Peritoneum (tissue), 1 donor: ENCODE measurements around a stretch of chr1.

DNA sequence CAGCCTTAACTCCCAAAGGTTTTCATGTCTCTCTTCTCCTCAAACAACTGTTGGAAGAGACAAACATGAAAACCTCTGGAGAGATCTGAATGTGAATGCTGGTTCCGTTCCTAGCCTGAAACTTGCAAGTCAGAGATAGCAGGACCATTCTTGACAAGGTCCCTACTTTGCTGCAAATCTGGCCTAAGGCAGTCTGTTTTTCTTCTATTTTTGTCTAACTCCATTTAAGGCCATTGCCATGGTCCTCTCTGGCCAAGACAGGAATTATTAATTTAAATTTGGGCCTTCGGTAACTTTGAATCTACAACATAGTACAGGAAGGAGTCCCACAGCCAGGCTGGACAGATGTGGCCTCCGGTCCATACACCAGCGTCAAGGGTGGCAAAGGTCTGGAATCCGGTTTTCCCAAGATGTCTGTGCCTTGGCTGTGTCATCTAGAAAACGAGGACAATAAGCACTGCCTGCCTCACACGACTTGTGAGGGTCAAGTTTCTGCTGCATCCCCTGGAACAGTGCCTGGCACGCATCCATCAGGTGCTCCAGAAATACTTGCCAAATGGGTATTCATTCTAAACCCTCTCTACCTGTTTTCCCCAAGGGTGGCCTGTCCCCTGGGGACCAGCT is 96.3 kb downstream of the MRPL37 start:
- PRO-cap: no peak

DNA sequence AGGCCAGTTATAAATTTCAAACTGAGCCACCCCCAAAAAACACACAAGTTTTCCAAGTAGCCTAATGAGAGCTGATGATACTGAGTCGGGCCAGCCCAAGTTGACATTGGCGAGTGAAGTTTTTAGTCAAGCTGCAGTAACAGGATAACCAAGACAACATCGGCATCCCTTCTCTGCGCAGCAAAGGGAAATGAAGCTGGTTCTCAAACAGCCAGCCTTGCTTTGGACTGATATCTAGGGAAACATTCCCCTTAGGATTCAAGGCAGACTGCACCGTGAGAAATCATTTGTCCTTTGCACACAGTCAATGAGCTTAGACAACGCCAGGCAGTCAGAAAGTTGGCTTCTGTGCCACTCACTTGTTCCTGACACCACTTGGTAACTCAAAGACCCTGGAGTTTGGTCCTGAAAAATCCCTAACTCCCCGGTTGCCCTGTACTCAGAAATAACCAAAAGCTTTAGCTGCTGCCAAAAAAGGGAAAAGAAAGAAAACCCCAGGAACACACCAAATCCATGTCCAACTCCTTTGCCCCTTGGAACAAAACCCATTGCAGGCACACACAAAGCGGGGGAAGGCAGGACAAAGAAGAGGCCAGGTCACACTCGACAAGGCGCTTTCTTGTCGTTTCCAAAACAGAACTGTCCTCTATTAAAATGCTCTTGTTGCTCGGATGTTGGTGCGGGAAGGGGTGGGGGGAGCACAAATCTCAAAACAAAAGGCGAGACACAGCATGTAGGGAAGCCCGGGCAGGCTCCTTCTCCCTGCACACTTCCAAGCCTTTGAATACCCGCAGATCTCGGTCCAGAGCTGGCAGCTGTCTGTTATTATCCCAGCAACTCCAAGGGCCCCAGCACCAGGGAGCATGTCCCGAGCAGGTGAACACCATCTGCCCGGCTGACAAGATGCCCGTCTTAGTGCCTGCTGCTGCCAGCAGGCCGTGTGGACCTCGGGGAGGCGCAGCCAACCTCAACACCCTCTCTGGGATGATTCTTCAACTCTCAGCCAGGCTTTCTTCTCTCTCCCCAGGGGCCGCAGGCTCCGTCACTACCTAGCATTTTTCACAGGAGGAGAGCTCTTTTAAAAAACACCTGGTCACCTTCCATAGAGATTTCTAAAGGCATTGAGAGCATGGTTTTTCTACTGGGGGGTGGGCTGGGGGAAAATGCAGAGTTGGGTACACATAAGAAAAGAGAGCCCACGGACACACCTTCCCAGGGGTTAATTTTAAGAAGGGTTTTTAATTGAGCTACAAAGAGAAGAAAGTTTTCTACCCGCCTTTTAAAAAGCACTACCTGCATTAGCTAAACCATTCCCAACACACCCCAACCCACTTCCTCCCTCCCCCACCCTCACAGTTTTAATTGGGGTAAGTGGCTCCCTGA is 109.8 kb downstream of the MRPL37 start:
- PRO-cap: no peak

GRCh38 chr1:54344663-54345722 is 145.0 kb downstream of the MRPL37 start:
- PRO-cap: no peak

DNA sequence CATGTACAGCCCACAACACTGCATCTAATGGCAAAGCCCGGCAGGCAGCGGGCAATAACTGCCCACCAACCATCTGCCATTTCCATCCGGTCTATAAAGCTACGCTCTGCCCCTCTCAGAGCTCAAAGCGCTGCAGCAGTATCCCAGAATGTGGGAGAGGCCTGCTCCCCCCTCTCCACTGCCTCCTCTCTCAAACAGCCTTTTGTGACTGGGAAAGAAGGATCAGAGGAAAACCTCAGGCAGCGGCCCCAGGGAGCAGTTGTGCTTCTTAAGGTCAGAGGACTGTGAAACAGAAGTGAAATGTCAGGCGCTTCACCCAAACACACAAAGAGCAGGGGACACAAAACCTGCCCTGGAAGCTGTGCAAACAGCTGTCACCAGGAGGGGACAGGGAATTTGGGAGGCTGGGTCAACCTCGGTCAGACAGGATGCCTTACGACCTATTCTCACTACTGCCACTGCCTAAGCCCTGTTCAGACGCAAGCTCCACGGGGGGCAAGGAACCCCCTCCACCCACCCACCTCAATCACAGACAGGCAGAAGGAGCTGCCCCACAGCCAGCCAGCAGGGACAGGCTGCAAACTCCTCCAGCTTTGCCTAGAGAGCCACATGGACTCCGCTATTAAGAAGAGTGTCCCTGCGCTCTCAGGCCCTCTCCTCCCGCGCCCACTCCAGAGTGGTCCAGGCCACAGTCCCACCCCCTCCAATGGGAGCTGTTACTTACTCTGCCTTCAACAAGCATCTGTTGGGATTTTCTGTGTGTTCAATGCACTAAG is 156.5 kb upstream of the ACOT11 start:
- PRO-cap: no peak

GRCh38 chr1:54409333-54409861 is 138.6 kb upstream of the ACOT11 start:
- PRO-cap: no peak

DNA sequence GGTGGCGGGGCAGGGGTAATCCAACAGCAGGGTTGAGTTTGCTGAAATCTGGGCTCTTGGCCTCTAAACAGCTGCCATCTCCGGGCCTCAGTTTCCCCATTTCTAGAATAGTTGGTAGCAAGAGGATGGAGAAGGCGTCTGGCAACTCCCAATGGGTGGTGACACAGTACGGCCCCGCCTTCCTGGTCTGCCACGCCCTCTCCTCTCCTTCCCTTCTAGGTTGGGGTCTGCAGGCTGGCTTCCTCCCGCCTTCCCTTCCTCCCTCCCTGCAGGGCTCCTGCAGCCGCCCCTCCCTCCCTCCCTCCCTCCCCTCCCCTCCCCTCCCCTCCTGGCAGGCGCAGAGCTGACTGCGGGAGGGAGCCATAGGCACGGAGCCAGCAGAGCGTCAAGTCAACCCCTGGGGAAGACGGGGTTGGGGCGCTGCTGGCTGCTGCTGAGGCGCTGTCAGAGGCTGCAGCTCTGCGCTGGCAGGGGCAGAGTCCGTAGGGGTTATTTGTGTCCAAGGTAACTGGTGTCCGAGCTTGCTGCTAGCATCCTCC is 57.7 kb upstream of the ACOT11 start:
- PRO-cap: no peak

- PRO-cap: no peak
Measured at GRCh38 chr1:54490841-54491265, 57.2 kb upstream of the ACOT11 start.

DNA sequence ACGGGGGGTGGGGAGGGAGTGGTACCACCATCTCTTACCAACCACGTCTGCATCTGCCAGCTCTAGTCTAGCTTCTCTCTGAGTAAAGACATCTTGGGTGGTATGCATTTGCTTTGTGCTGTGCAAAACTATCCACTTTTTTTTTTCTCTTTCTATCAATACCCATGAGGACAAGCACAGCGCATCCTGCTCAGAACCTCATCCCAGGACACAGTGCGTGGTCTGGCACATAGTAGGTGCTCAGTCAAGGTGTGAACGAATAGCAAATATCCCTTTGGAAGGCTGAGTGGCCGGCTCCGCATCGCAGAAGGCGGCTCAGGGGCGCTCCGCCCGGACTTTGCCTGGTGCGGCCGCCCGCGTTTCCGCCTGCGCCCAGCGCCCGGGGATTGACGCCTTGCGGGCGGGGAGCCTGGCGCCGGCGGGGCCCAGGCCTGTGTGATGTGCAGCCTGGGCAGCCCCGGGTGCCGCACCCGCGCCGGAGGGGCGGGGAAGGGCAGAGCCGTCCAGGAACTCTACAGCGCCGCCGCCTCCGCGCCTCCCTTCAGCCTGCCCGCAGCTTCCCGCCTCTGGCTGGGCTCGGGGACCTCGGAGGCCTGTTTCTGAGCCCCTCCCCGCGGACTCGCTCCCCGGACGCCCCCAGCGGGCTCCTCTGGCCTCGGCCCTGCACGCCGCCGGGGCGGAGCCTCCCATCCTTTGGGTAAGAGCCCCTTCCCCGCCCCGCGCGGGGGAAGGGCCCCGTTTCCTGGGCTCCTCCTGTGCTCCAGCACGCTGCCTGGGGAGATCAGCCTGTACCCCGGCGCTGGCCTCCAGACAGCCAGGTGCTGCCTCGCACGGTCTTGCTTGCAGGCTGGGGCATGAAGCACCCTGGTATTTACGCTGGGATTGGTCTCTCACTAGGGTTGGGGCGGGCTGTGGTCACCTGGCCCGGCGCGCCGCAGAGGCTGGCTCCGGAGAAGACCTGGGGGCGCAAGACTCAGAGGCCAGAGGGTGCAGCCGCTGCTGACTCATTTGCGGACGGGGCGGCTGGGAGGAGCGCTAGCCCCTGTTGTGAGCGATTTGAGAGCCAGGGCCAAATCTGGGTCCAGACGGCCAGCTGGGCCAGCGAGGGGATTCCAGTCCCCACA is 5.9 kb upstream of the ACOT11 start:
- PRO-cap: no peak

DNA sequence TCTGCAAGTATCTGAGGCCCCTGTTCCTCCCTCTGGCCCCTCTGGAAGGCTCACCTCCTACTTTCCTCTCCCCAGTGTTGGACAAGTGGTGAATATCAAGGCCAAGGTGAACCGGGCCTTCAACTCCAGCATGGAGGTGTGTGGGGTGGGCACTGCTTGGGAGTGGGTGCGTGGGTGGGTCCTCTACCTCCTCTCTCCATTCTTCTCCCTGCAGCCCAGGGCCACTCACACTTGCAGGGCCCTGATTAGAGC is 30.9 kb downstream of the FAM151A start:
- PRO-cap: no peak

DNA sequence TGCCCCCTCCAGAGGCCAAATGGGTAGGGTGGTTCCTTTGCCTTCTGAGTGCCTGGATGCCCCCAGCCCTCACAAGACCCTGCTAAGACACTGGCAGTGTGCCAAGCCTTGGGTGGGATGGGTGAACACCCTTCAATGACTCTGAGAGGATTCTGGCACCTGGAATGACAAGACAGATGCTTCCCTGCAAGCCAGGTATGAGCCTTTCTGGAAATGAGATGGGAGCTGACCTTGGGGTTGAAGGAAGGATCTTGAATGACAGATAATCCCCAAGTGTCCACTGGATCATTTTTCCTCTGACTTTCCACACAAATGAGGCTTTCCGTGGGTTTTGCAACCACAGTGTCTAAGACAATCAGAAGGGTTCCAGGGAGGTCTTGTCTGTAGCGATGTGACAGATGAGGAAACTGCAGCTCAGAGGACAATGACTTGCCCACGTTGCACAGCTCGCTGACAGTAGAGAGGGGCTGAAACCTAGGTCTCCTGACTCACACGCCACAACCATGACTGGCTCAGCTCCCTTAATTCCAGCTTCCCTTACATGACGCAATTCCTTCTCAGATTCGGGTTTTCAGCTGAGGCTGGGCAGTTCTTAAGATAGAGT is 36.5 kb downstream of the DHCR24 start:
- PRO-cap: no peak

DNA sequence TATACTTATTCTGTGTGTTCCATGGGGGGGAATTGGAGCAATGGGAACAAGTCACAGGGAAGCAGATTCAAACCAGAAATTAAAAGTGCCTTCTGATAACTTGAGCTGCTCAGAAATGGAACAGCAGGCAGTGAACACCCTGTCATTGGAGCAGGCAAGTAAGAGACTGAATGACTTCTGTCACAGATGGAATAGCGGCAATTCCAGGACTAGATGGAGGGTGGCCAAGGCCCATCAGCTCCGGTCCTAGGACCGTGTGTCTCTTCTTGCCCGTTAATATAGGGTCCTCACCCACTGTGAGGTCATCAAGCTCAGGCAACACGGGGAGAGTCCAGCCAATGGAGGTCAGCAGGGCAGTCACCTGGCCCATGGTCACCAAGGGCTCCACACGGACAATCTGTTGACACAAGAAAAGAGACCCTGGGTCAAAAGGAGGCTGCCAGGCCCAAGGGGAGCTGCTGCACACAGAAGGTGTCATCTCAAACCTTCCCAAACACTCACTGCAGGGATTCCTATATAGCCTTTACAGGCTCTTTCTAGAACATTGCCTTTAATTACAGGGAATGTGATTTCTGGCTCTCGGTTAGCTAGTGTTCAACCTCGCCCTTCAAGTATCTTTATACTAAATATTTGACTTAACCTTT is 11.2 kb downstream of the DHCR24 start:
- PRO-cap: no peak

- PRO-cap: no peak
Measured at GRCh38 chr1:54887756-54888892, 1.1 kb upstream of the DHCR24 start.

DNA sequence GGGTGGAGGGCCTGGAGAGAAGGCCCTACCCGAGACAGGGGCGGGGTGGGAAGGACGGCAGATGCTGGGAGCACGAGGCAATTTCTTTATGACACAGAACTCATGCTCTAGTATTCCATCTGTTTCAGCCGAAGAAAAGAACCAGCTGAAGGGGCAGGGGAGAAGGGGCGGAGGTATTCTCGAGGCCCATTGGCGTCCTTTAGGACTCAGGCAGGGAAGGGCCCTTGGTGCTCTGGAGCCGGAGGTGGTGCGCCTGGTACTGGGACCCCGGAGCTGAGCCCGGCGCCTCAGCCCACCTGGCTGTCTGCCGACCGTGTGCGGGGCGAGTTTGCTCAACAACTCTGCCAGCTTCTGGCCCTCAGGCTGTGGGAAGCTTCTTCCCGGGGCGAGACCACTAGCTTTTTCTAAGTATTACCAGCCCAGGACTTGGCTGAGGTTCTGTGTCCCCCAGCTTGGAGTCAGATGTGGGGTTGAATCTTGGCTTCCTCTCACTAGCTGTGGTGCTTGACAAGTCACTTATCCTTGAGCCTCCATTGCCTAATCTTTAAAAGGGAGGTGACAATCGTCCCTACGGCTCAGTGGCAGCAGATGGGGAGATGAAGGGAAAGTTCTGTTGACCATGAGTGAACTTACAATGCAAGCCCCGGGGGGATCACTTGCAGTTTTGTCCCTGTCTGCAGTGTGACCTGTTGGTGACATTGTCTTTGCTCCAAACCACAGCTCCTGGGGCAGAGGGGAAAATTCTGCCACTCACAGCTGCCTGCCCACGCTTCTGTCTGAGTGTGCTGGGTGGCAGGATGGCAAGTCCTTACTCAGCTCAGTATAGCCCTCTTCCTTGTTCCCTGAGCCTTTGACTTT is 1.4 kb downstream of the PCSK9 start:
- PRO-cap: no peak

GRCh38 chr1:55071370-55072214 is 32.2 kb downstream of the PCSK9 start:
- PRO-cap: no peak

DNA sequence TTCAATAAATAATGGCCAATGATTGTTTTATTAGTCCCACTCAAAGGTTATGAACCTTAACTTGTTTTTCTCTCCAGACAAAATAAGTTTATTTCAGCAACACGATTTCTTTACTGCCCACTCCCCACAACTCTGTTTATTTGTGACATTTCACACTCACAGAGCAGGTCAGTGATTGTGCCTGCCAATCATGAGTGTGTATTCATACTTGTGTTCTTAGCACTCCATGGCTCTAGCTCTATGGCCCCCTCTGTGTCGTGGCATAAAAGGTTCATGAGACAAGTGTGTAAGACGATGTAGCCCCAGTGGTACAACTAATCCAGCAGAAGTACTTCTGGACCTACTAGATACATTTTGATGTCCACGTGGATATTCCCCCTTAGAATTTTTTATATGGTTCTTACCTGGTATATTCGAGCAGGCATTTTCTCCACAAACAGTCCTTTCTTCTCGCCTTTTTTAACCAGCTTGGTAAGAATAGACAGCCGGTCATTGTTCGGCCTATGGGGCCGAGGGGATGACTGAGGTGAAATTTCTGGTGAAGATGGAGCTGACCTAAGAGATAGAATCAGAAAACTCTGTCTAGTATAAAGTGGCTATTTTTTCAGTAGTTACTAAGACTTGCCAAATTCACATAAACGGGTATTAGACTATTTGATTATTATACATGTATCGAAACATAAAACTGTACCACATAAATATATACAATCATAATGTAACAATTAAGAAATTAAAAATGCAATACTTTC is 54.4 kb downstream of the PCSK9 start:
- PRO-cap: no peak

- PRO-cap: no peak
Measured at GRCh38 chr1:55153909-55154730, 61.0 kb downstream of the USP24 start.

- PRO-cap: no peak
Measured at GRCh38 chr1:55166459-55167276, 48.5 kb downstream of the USP24 start.

DNA sequence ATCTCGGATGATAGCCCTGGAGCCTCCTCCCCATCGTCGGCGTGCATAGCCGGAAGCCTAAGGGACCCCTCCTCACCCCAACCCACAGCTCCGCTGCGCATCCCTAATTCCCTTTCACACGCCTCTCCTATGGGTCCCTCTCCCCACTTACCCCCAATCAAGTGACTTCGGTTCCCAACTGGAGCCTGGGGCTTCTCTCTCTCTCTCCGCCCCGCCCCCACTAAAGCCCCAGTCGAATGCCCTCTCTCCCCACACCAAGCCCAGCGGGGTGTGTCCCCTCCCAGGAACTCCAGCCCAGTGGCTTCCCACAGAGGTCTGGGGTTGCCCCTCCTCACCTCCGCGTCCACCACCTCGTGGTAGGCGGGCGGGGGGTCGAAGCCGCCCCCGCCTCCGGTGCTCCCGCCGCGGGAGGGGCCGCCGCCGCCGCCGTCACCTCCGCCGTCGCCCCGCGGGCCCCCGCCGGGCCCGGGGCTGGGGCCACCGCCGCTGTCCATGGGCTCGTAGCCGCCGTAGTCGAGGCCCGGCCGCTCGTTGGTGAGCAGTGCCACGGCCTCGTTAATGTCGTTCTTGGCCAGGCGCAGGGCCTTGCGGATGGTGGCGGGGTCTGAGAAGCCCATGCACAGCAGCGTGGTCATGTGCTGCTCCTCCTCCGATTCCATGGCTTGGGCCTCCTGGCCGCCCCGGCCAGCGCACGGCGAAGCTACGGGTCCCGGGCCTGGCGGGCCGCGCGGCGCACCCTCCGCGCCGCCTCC is 533 bp downstream of the USP24 start:
- PRO-cap: unidirectional peak, minus-strand start at position 222 of the sequence

DNA sequence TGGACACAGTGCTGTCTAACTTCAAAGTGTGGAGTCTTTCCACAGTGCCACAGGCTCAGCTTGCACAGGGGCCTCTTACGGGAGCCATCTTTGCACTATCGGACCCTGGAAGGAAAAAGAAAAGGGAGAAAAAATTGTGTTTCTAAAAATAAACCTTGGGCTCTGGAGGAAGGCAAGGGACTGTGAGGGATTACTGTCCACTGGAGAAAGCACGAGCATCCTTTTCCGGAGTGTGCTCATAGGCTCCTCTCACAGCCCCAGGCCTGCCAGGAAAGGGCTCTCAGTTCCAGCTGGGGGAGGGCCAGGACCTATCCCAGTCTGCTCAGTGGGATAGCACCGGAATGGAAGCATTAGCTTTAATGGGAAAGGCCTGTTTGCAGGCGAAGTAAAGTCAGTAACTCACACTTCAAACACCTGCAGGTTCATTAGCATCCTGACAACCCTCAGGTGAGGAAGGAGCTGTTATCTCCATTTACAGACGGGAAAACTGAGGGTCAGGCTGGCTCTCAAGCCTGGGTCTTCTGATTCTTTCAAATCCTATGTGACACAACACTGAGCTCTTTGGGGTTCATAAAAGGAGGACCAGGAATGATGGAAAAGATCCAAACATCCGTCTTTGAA is 113.9 kb upstream of the USP24 start:
- PRO-cap: no peak

- PRO-cap: no peak
Measured at GRCh38 chr1:55428993-55429286, 213.8 kb upstream of the USP24 start.